Skin of body (tissue), 2 donors: Measurements from ENCODE around the gene CBLB.

GRCh38 chr3:105547172-105547764, 180.6 kb downstream of the ALCAM start:
- RAMPAGE, long total RNA, result no peak

GRCh38 chr3:105868673-105869337, at the start of gene CBLB:
Gene CBLB (minus strand): TSS chr3:105869012.
- RAMPAGE, long total RNA, result no peak

- RAMPAGE, long total RNA, result no peak
These were observed 659 bp upstream of the CBLB start for GRCh38 chr3:105869338-105870003.

DNA sequence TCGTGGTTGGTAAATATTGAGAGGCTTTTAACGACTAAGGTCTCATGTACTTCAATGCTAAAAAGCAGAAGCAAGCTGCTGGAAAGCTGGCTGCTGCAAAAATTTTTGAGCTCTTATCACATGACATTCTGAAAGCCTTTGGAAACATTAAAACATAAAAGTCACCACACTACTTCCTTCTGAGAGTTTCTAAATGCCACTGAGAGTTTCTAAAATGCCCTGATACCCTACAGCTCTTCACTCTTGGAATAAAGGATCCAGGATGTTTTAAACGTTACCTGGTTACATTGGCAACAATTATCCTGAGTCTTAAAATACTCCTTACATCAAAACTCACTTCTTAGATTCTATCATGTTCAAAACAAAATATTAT, 39.0 kb upstream of the CBLB start:
- RAMPAGE, long total RNA, result no peak

GRCh38 chr3:106176688-106177278, 308.0 kb upstream of the CBLB start:
- RAMPAGE, long total RNA, result no peak

DNA sequence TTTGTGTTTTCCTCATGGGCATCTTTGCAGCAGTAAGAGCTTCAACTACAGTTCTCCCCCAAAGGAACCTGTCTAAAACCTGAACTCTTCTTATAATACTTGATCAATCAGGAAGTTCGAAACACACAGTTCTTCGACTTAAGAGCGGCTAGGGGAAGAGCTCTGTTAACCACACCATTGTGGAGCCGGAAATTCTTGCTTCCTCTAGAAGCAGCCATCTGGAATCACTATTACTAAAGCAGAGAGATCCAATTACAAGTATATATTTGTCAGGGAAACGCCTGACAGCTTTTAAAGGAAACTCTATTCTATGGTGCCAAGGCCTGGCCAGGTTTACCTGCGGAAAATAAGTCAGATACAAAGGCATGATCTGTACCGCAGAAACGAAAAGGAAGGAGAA, 337.4 kb upstream of the CBLB start:
- RAMPAGE, long total RNA, result no peak

- RAMPAGE, long total RNA, result no peak
These were observed 732.9 kb upstream of the CCDC54 start for GRCh38 chr3:106644416-106644672.

DNA sequence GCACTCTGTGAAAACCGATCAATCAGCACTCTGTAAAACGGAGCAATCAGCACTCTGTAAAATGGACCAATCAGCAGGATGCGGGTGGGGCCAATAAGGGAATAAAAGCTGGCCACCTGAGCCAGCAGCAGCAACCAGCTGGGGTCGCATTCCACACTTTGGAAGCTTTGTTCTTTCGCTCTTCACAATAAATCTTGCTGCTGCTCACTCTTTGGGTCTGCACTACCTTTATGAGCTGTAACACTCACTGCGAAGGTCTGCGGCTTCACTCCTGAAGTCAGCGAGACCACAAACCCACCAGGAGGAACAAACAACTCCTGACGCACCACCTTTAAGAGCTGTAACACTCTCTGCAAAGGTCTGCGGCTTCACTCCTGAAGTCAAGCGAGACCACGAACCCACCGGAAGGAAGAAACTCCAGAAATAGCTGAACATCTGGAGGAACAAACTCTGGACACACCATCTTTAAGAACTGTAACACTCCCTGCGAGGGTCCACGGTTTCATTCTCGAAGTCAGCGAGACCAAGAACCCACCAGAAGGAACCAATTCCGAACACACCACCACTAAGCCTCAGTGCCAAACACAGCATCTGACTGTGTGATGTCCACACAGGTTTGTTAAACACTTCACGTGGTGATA, 378.1 kb upstream of the CCDC54 start:
- RAMPAGE, long total RNA, result no peak

GRCh38 chr3:107117979-107118683, 259.1 kb upstream of the CCDC54 start:
- RAMPAGE, long total RNA, result no peak

GRCh38 chr3:107208039-107208673, 169.1 kb upstream of the CCDC54 start:
- RAMPAGE, long total RNA, result no peak

DNA sequence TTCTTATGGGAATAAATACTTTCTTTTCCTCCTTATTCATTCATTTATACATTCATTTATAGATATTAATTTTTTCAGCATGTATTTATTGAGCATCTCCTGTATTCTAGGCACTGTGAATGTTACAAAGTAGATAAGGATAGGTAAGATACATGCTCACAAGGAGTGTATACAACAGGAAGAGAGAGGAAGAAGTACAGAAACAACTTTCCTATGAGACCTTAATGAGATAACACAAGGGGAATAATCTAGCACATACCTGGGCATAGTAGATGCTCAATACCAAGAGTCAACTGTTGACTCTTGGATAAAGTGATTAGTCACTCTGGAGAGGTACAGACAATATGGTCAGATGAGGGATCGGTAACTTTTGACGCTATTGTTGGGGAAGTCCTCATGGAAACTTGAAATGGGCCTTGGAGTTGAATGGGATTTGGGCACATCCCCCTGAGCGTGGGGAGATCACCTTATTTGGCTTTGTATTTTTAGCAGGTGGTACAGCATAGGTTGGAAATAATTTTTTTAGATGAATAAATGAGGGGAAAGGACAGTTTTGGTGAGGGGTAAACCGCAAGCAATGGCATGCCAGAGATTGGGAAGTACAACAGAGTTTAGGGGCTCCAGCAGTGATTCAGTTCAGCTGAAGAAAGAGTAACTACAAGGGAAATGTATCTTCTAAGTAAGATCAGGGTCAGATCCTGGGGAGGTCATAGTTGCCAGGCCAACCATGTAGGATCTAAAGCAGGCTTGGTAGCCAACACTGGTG, 27.4 kb downstream of the BBX start:
- RAMPAGE, long total RNA, result no peak

- RAMPAGE, long total RNA, result no peak
These were observed 89.4 kb downstream of the CD47 start for GRCh38 chr3:108001462-108001892.

DNA sequence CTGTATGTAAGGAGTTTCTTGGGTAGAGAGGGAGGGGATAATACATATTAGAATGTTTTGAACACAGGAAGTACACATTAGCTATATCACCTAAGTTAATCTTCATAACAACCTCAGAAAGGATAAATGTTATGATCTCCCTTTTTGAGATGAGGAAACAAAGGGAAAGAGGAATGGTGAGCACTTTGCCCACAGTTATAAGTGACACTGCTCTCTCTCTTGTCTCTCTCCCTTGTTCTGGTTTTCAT, 2.2 kb upstream of the CD47 start:
- RAMPAGE, long total RNA, result no peak

DNA sequence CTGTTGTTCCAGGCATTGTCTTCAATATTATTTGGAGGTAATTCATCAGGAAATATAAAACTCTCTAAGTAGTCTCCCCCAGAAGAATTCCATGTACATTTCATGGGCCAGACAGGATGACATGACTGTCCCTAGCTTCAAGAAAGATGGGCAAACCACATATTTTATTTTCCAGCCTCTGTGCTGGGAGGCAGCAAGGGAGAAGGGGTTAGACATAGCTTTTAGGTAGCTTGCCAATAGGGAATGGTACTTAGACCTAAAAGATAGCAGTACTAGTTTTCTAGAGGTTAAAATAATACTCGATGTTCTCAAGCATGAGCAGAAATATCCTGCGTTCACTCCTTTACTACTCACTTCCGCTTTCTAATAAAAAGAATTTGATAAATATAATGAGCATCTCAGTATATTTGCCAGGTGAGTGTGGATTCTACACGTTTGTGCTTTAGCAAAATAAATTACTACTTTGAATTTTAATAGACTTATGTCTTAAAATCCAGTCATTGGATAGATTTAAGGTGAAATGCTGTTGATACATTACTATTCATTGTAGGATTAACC, 39.3 kb upstream of the CD47 start:
- RAMPAGE, long total RNA, result no peak

- RAMPAGE, long total RNA, result no peak
These were observed 55.4 kb downstream of the IFT57 start for GRCh38 chr3:108166765-108167215.

DNA sequence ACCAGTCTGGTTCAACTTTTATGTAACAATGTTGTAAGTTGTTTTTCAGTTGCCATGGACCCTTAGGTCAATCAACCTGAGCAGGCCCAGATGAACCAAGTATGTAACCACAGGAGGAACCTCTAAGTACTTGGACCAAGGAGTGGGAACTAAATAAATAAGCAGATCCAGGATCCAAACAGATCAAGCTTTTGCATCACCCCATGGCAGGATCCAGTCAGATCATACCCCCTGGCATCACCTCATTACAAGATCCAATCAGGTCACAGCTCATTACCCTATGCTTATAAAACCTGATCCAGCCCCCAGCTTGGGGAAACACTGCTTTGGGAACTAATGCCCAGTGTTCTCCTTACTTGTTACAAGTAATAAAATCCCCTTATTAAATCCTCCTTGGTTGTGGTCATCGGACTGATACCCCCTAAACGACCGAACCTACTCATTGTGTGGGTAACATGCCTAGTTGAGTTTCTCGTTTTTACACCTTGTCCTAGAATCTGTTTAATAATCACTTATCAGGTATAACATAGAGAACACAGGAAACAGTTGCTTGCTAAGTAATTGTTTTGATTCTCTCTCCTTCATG, 28.7 kb upstream of the IFT57 start:
- RAMPAGE, long total RNA, result no peak

GRCh38 chr3:108253862-108254441, 31.7 kb upstream of the IFT57 start:
- RAMPAGE, long total RNA, result no peak

DNA sequence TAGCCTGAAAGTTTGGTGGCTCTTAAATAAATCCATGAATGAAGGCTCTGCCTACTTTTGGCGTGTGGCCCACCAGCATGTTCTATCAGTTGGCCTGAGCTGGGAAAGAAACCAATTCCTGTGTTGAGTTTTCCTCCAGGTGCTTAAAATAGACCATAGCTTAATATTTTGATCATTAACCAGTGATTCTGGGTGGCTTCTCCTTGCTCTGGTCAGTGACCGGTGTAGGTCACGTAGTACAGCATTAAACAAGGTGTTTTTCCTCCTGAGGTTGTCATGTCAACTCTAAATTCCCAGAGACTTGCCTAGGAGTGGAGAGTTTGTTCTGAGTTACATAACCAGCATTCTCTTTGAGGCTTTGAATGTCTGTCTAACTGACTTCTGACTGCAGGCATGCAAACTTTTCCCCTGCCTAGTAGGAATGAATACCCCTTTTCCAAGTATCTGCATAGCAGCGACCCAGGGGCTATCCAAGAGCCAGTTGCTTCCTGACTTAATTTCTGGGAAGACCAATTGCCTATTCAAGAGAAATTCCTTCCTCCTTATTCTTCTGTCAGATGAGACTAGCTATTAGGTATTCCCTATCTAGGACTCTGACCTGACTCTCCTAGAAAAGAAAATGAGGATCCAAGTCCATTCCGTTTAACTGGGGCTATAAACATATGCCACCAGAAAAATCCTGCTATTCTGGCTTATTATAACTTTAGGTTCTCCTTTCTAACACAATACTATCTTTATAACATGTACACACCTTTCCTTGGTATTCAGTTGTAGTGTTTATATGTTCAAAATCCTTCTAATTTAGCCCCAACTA, 1.5 kb downstream of the HHLA2 start:
- RAMPAGE, long total RNA, result no peak

GRCh38 chr3:108590403-108591046, 1.0 kb downstream of the DZIP3 start:
- RAMPAGE, long total RNA, result no peak

- RAMPAGE, long total RNA, result no peak
These were observed 54.9 kb downstream of the DZIP3 start for GRCh38 chr3:108644277-108644922.